Jejunum (tissue), 1 donor: ENCODE measurements around the genes PHF1 and PACSIN1.

DNA sequence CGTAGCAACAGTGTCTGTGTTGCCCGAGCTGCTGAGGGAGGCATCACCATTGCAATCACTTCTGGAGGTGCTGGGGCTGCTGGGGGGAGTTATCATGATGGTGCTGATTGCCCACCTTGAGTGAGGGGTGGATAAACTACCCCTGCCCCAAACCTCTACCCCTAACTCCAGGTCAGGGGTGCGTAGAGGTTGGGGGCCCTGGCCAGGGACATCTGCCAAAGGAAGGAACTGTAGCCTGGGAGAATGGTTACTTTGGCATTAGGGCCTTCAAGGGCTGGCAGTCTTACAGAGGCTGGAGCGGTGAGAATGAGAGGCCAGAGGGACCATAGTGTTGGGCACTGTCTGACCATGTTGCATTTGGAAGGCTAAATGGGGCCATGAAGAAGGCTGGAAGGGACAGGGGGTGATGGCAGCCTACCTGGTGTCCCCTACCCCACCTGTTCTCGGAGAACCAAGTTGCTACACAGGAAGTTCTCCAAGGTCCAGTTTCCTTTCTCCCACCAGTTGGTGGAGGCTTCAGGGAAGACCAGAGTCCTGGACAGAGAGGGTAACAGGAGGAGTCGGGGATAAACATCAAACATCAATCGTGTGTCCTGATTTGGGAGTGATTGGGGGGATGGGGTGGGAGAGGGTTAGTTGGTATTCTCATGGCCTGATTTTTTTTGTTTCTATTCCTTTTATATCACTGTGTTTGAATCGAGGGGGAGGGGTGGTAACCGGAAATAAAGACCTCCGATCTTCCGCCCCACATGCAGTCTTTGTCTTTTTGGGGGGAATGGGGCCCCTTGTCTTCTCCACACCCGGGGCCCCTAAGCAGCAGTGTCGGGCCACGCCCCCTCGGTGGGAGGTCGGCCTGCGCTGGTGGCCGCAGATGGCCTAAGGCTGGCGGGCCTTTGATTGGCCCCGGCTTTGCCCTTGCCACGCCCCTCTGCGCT is 498 bp upstream of the HSD17B8 start:
- PRO-cap = no peak

- PRO-cap = no peak
Observed at GRCh38 chr6:33207298-33207512, 1.1 kb upstream of the RING1 start.

GRCh38 chr6:33278105-33278999 is 1.4 kb downstream of the B3GALT4 start:
- PRO-cap = no peak

- PRO-cap = bidirectional peak, plus-strand start at chr6:33299480, minus-strand start at chr6:33299345
Observed at GRCh38 chr6:33299278-33299694, 544 bp upstream of the RGL2 start.

DNA sequence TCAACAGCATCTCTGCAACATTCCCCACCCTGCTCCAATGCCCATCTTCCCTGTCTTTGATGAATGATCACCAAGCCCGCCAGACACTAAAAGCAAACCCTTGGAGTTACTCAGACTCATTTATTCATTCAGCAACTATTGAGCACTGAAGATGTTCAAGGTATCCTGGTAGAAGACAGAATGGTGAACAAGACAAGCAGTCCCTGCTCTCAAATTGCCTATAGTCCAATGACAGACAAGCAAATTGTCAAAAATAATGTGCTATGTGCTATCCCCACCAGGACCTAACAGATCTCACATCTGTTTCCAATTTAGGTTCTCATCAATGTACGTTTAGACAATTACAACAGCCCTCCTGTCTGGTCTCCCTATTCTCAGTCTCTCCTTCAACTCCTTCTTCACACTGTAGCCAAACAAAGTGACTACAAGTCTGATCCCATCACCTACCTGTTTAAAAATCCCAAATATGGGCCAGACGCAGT is 7.5 kb upstream of the RGL2 start:
- PRO-cap = no peak

DNA sequence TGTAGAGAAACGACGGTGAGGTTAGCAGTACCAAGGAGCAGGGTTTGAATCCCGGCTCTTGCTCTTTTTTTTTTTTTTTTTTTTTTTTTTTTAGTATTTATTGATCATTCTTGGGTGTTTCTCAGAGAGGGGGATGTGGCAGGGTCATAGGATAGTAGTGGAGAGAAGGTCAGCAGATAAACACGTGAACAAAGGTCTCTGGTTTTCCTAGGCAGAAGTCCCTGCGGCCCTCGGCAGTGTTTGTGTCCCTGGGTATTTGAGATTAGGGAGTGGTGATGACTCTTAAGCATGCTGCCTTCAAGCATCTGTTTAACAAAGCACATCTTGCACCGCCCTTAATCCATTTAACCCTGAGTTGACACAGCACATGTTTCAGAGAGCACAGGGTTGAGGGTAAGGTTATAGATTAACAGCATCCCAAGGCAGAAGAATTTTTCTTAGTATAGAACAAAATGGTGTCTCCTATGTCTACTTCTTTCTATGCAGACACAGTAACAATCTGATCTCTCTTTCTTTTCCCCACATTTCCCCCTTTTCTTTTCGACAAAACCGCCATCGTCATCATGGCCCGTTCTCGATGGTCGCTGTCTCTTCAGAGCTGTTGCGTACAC is 28.3 kb upstream of the SMIM40 start:
- PRO-cap = no peak

- PRO-cap = bidirectional peak, plus-strand start at chr6:33411063, minus-strand start at chr6:33410880
Observed at GRCh38 chr6:33410957-33411412, at the start of gene PHF1. PHF1 (plus strand) TSS chr6:33411014.

- PRO-cap = no peak
Observed at GRCh38 chr6:33415833-33416869, 1.8 kb downstream of the CUTA start.

DNA sequence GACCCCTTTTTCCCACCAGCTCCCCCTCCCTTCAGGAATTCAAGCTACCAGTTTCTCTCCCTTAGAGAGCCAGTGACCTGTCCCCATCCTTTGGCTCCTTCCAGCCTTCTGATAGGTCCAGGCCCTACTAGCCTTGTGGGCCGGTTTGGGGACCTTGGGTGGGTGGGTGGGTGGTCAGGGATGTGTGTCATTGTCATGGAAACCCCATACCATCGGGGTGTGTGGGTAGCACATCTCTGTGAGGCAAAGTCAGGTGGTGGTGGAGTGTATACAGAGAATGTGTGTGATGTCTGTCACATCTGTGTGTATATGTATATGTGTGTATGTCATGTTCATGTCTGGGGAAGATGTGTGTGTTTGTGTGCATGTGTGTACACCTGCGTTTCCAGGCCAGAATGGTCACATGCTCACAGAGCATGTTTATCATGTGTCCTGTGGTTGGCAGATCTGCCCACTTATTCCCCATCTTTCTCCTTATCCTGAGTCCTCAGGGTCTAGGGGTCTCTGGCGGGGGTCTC is 7.0 kb downstream of the SYNGAP1 start:
- PRO-cap = no peak

DNA sequence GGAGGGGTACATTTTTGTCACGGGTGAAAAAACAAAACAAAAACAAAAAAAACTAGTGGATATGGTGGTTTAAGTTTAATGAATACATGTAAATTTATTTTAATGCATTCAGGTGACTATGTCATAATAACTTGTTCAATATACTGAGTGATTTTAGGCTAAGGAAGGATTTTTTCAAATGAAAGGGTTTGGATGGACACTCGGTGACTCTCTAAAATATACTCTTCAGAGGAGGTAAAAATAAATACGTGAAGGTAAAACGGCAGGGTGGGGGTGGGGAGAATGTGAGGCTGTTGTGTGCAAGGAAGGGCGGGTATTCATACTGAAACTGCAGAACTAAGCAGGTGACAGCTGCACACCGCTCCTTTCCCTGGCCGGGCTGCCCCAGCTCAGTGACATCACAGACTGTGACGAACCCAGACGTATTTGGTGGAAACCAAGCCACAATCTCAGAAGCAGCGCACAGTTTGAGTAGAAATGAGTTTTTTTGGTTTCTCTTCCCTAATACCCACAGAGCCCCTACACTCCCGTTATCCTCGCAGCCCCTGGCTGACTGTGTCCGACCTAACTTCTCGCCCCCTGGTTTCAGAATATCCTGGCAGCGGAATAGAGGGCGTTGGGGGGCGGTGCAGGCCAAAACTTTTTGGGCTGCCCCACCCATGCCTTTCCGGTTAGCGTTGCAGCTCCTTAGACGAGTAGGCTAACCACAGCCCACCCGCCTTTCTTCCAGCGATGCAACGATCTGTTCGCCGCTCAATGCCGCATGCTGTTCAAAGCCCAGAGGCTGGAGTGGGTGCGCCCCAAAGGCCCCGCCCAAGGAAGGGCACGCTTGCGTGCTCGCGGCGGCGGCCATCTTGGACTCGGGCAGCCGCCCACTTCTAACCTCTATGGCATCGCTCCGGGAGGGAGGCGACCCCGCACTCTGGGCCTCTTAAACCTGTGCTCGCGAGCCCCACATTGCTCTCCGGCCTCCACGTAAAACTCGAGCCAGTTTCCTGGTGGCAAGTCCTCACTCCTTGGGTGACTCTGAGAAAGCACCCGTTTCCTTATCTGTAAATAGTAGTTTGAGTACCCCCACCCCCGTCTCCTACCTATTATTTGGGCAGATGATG is 9.1 kb downstream of the BAK1 start:
- PRO-cap = bidirectional peak, plus-strand start at position 423 of the sequence, minus-strand start at position 394 of the sequence; bidirectional peak, plus-strand start at position 857 of the sequence, minus-strand start at position 739 of the sequence

DNA sequence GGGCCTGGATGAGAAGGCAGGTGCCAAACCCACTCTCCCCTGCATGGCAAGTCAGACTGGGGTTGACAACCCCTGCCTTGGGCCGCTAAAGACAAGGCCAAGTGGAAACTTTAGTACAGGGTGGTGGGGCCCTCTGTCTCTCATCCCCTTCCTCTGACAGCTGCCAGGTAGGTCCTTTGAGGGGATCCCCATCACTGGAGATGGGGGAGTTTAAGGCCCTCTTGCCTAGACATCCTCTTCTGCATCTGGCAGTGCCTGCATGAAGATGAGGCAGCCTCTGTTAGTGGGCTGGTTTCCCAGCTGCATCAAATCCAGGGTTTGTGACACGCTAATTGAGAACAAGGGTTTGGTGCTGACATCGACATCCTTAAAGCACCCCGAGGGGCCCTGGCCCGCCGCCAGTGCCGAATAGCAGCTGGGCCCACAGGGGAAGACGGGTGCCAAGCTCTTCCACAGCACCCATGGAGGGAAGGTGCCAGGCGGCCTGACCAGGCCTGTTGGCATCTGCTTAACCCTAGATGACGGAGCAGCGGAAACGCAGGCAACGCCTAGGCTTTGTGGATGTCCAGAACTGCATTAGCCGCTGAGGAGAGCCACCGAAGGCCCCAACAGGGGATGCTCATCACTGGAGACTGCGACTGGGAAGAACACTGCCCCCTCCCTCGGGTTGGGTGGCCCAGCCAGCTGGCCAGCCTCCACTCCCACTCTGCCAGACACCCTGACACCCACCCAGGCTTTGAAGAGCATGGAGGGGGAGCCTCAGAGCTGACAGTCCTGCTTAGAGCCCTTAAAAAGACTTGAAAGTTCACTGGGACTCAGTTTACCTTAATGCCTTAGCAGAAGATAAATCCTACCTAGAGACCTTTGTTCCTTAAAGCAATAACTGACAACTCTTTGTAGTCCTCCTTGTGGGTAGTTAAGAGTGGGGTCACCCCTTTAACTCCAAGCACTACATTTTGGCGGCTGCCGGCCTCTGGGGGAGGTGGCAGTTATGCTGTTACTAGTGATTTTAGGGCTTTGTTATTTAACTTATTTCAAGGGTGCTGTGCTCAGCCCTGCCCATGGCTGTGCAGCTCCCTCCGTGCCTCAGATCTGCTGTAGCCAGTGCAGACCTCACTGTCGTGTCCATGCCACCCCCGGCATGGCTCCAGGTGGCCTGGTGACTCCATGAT is 15.9 kb downstream of the UQCC2 start:
- PRO-cap = no peak

- PRO-cap = unidirectional peak, plus-strand start at chr6:33788141; bidirectional peak, plus-strand start at chr6:33788312, minus-strand start at chr6:33788234; unidirectional peak, plus-strand start at chr6:33788563
Observed at GRCh38 chr6:33787663-33788614, 991 bp downstream of the LEMD2 start.

DNA sequence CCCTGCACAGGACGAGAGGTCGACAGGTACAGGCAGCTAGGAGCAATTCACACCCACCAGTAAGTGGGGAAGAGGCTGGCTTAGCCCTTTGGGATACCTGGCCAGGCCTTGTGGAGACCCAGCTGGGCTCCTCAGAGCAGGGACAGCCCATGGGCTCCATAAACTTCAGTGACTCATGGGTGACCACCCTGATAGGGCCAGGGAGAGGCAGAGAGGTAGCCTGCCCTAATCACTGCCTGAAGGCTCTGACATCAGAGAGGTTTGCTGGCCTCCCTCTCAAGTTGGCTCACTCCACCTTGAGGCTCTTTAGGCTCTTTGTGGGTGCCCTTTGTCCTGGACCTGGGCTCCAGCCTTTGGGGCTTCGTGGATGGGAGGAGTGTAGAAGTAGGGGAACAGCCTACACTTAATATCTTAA is 81.8 kb upstream of the MLN start:
- PRO-cap = no peak

GRCh38 chr6:33988104-33988944 is 157.6 kb downstream of the GRM4 start:
- PRO-cap = no peak

GRCh38 chr6:33999936-34000253 is 146.0 kb downstream of the GRM4 start:
- PRO-cap = unidirectional peak, minus-strand start at chr6:34000036

DNA sequence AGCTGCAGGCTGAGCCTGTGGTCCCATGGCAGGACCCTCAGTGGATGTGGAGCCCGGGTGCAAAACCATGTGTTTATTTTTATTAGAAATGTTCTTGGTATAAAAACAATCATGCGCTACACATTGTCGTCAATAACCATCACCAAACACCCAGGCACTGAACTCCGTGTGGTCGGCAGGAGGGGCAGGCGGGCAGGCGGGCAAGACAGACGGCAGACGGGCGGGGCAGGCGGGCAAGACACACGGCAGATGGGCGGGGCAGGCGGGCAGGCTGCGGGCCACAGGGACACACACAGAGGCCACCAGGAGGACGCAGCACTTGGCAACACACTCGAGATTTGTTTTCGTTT is 124.1 kb downstream of the GRM4 start:
- PRO-cap = no peak

- PRO-cap = no peak
Observed at GRCh38 chr6:34301307-34302171, 52.7 kb upstream of the SMIM29 start.

DNA sequence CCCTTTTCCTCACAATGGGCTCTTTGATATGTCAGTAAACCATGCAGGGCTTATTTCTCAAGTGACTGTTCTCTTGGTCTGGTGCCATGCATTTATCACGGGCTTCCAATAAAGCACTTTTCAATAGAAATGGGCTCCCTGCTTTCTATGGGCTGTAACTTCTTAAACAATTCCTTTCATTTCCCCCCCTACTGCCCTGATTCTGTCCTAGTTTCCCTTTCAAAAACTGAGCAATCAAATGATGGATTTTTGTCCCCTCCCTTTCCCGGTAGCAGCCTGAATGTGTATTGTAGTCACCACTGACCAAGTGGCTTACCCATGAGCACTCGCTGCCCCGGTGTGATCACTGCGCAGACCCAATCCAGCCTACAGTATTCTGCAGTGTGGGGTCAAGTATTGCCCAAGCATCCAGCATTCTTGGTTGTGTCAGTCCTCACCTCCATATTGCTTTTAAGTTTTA is 13.8 kb downstream of the RPS10 start:
- PRO-cap = no peak

- PRO-cap = no peak
Observed at GRCh38 chr6:34465832-34466633, at the start of gene PACSIN1. PACSIN1 (plus strand) TSS chr6:34466076.

DNA sequence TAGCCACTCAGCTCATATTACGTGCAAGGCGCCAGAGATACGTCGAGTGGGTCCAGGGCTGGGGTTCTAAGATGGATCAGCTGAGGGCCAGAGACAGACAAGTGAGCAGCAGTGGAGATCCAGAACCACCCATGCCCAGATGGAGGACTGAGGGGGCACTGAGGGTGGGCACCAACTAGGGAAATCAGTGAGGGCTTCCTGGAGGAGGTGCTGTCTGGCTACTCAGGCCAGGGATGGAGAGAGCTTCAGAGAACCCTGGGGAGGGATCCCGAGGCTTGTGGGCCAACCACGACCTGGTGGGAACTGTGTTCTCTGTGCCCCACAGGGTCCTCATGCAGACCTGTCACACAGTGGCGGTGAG is 382 bp upstream of the SPDEF start:
- PRO-cap = no peak